ENCODE data around the gene CFAP92.

DNA sequence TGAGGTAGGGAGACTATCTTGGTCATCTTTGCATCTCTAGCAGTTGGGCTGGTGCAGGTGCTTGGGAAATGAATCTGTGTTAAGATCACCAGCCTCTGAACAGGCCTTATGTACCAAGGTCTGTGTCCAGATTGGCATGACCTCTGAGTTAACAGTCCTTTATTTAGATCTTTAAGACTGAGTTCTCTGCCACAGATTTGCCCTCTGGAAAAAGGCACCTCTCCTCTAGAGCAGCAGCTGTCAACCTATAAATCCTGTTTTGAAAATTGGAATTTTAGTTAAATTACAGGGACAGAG, 35.4 kb downstream of the RAB7A start:
- PRO-cap, 2 experiments = no peak in any of the 2 experiments

DNA sequence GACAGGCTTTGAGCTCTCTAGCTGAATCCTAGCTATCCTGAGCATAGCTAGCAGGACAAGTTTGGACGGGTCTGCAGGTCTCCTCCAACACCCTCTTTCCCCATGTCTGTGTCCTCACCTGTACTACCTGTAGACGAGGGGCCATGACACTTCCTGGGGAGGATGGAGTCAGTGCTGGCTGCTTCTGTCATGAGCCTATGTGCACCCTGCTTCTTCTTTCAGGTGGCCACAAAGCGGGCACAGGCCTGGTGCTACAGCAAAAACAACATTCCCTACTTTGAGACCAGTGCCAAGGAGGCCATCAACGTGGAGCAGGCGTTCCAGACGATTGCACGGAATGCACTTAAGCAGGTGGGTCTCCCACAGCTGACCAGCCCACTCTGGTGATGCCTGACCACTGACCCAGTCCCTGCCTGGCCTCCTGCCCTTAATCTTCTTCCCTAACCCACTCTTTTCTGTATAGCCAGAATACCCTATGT, 72.1 kb upstream of the ACAD9 start:
- PRO-cap, 2 experiments = no peak in any of the 2 experiments

DNA sequence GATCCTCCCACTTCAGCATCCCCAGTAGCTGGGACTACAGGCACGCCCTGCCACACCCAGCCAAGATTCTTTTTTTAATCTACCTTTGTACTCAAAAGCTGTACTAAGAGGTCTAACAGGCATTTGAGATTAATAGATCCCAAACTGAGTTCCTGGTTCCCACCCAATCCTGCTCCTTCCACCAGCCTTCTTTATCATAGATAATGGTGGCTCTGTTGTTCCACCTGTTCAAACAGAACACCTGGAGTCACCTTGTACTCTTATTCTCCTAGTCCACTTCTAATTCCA, 2.6 kb downstream of the ACAD9 start:
- PRO-cap, 2 experiments = no peak in any of the 2 experiments

- PRO-cap, 2 experiments = peak in 1 of 2 experiments; most common minus-strand start chr3:128994076 (in 1)
Observed at GRCh38 chr3:128993852-128994454, at the start of gene CFAP92. Gene CFAP92 (minus strand): TSS chr3:128994076.

GRCh38 chr3:129160323-129160843, 480 bp downstream of the ISY1 start:
- PRO-cap, 2 experiments = no peak in any of the 2 experiments

- PRO-cap, 2 experiments = no peak in any of the 2 experiments
Observed at GRCh38 chr3:129233288-129234020, 16.0 kb upstream of the COPG1 start.

DNA sequence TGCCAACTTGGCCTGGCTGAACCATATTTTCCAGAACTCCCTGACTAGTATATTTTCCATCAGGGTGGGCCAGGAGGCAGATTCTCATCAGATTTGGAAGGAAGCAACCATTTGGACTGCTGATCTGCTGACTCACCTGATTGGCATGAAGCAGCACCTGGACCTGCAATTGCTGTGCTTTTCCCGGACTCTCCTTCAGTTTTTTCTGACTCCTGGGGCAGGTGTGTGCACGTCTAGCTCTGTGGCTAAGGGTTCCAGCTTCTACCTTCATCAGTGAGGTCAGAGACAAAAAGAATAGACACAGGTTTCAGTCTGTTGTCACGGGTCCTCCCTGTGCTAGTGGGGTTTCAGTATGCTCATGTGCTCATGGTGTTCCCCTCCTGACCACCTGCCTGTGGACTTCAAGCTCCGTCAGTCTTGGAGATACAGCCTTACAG, 6.0 kb downstream of the H1-10 start:
- PRO-cap, 2 experiments = no peak in any of the 2 experiments

DNA sequence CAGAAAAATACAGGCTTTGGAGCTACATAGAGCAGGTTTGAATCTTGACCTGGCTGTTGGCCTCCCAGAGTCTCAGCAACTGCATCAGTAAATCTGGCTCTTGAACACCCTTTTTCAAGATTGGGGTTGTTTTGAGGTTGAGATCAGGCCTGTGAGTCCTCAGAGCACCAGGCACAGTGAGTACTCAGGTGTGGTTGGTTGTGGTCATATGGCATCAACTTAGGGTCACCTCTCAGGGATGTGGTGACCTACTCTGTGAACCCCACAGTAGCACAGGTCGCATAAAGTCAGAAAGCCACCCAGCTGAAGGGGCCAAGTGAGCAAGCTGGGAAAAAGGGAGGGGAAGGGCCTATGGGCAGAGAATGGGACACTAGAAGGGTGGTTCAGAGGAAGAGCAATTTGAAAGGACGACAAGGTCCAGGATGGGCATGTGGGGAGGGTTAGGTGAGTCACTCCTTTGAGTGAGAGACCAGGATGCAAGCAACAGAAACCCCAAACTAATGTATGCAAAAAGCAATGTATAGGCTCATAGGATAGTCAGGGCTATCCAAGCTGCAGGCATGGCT, 4.1 kb downstream of the H1-10 start:
- PRO-cap, 2 experiments = no peak in any of the 2 experiments

DNA sequence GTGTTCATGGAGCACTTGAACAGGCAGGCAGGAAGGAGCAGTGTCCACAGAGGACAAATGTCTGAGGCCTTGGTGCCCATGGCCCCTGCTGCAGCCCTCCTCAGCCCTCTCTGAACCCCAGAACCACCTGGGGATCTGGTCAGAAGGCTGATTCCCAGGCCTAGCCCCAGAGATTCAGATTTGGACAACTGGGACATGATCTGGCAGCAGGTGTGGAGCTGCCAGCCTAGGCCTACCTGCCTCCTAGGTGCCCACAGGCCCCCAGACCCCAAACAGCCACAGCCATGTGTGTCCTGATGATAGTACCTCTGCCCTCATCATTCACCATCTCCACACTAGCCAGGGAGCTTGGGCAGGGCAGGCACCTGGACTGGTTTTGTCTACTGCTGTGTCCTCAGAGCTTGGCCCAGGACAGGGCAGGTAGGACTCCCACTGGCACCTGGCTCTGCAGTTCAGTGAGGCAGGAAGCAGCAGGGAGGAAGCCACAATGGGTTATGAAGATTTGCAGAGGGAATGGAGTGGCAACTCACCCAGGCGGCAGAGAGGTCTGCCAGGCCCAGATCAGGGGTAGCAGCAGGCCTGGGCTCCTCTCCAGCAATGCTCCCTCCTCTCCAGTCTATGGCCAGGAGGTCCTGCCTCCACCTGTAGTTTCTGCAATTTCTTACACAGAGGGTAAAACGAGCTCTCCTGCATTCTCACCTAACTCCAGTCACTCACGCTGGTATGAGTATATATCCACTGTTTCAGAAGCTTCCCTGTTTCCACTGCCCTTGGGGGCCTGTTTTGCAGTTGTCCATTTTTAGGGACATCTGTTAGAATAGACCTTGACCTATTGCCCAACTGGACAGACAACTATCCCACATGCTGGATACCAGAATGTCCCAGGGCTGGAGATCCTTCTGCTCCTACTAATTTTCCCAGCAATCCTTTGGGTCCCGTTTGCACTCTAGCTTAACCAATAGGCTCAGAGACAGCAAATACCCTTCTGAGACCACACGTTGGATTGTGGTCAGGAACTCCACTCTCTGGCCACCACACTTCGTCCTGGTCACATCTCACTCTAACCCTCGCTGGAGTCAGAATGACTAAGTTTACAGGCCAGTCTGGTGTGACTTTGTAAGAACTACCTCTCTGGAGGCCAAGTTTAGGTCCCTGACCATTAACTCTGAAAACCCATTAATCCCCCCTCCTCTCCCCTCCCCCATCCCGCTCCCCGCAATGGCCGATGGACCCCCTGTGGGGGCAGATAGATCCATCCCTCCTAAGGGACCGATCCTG, 2.3 kb downstream of the H1-10 start:
- PRO-cap, 2 experiments = no peak in any of the 2 experiments

GRCh38 chr3:129352785-129353501, 36.9 kb upstream of the H1-10 start:
- PRO-cap, 2 experiments = no peak in any of the 2 experiments

GRCh38 chr3:129384515-129385331, 43.7 kb downstream of the EFCAB12 start:
- PRO-cap, 2 experiments = no peak in any of the 2 experiments

- PRO-cap, 2 experiments = no peak in any of the 2 experiments
Observed at GRCh38 chr3:129413554-129414502, 14.6 kb downstream of the EFCAB12 start.

GRCh38 chr3:129485668-129486423, 42.6 kb upstream of the RHO start:
- PRO-cap, 2 experiments = peak in 1 of 2 experiments; most common minus-strand start chr3:129485765 (in 1)

- PRO-cap, 2 experiments = no peak in any of the 2 experiments
Observed at GRCh38 chr3:129558143-129559172, 15.5 kb downstream of the H1-8 start.

DNA sequence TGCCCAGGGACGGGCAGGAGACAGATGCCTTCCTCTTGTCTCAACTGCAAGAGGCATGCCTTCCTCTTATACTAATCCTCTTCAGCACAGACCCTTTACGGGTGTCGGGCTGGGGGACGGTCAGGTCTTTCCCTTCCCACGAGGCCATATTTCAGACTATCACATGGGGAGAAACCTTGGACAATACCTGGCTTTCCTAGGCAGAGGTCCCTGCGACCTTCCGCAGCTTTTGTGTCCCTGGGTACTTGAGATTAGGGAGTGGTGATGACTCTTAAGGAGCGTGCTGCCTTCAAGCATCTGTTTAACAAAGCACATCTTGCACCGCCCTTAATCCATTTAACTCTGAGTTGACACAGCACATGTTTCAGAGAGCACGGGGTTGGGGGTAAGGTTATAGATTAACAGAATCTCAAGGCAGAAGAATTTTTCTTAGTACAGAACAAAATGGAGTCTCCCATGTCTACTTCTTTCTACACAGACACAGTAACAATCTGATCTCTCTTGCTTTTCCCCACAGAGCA, 35.1 kb upstream of the PLXND1 start:
- PRO-cap, 2 experiments = no peak in any of the 2 experiments

- PRO-cap, 2 experiments = no peak in any of the 2 experiments
Observed at GRCh38 chr3:129688015-129688990, 81.8 kb upstream of the PLXND1 start.

DNA sequence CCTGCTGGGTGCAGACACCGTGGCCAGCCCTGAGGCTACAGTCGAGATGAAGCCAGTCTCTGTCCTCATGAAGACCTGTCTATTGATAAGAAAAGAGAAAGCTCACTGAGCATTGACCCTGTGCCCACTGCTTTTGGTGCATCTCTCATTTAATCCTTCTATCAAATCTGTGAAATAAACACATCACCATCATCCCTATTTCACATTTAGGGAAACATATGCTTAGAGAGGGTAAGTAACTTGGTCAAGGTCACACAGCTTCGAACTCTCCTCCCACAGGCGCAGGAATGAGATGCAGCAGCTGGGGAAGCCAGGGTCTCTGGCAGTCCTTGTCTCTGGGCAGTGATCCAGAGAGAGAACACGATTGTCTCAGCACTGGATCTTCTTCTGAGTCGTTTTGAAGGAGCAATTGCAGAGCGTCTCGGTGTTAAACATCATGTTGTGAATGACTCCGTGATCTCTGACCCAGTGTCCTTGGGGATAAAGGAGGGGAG, 41.2 kb downstream of the ALG1L2 start:
- PRO-cap, 2 experiments = no peak in any of the 2 experiments

DNA sequence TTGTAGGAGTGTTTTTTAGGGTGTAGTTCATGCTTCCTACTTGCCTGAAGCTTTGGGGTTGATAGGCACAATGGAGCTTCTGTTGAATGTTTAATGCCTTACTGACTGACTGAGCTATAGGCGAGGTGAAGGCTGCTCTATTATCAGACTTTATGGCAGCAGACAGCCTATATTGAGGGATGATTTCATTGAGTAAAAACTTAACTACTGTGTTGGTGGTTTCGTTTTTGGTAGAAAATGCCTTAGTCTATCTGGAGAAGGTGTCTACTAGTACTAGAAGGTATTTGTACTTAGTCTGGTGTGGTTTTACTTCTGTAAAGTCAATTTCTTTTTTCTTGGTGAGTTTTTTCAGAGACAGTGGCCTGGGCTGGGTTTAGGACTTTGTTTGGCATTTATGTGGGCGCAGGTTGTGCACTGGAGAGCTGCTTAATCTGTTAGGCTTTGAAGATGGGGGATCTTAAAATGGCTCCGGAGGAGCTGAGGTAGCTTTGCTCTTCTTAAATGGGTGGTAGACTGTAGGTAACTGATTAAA, 97.2 kb downstream of the ALG1L2 start:
- PRO-cap, 2 experiments = no peak in any of the 2 experiments

GRCh38 chr3:131004513-131005142, 22.0 kb downstream of the ASTE1 start:
- PRO-cap, 2 experiments = no peak in any of the 2 experiments

DNA sequence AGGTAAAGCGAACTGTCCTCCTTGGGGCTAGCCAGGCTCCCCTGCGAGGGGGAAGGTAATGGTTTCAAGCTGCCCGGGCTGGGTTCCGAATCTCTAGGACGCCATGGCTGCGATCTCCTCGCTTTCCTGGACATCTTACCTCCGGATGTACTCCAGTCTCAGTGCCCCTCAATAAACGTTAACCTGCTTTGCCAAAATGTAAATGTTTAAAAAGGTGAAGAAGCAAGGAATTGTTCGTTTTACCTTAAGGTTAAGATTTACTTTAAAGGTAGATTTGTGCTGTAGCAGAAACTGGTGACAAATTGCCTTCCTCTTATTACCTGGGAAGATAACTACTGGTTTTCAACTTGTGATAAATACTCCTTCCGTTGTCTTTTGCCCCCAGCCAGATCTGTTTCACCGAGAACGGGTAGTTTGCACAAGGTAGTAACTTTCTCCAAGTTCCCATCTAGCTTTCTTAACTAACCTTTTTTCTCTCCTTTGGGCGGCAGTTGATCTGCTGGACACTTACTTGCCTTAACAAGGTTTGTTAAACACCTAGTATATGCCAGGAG, 405 bp downstream of the NEK11 start:
- PRO-cap, 2 experiments = no peak in any of the 2 experiments

Measured in Colon Carcinoma Metastatic in the Brain (tissue), 2 donors.